ENCODE data around the genes ADORA1 and OPTC.

DNA sequence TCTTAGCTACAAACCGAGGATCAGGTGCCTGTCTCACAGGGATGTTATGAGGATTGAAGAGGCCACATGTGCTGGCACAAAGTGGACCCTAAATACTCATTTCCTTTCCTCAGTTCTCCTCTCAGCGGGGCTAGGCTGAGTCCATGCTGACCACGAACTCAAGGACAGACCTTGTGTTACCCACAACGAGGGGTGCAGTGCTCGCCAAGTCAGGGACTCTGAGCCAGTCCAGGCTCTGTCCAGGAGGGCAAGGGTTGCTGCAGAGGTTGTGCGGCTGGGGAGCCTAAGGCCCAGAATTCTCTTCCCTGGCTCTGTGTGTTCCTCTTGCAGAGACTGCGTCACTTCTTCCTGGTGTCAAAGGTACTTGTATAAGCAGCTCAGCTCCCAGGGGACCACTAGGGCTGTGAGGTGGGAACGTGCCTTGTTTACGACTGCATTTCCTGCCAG, 83.4 kb downstream of the SYT2 start:
- PRO-cap, result no peak

- PRO-cap, result unidirectional peak, minus-strand start at chr1:202861526
These were observed 27.3 kb downstream of the RABIF start for GRCh38 chr1:202861399-202862300.

GRCh38 chr1:203069252-203069766, 16.5 kb downstream of the MYOG start:
- PRO-cap, result no peak

GRCh38 chr1:203127388-203127986, at the start of gene ADORA1:
Gene ADORA1 (plus strand): TSS chr1:203127726.
- PRO-cap, result no peak

GRCh38 chr1:203277925-203279033, 27.0 kb upstream of the BTG2 start:
- PRO-cap, result no peak

DNA sequence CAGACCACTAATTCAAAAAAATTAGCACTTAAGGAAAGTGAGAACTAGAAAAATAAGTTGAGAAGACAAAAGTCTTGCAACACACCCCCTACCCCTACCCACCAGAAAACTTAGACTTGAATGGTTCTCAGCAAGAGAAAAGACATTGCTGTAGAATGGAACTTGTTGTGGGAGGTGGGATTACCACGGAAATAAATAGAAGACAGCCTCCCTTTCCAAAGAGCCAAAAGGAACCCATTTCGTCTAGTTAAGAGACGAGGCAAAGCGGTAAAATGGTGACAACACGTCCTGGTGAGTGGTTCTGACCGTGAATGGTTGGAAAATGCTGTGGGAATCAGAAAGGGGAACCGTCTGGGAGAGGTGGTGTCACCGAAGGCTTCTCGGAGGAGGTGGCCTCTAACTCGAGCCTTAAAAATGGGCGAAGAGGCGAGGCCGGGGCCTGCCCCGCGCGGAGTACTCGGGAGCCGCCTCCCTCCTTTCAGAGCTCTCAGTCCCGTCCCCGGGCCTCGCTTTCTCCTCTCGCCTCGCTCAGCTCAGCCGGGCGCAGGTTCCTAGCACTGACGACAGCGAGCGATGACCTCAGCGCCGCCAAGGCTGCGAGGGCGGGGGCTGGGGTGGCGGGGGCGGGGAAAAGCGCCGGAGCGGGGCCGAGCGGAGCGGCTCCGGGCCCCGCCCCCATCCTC, 427 bp upstream of the BTG2 start:
- PRO-cap, result bidirectional peak, plus-strand start at position 447 of the sequence, minus-strand start at position 382 of the sequence; bidirectional peak, plus-strand start outside the sequence, minus-strand start at position 530 of the sequence

GRCh38 chr1:203306028-203306970, 980 bp downstream of the BTG2 start:
- PRO-cap, result bidirectional peak, plus-strand start at chr1:203306935, minus-strand start at chr1:203306671

DNA sequence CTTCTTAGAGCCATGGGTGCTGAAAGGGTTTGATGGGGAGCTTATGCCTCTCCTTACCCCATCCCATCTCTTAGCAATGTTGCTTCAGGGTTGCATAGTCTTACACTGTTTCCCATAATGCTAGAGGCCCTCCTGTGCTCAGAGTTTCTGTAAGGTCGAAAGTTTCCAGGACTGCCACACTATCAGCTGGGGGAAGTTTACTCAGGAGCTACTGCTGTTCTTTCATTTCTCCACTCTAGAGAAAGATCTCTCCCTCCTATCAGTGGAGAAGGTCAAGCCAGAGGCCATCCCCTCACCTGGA, 777 bp downstream of the FMOD start:
- PRO-cap, result no peak

GRCh38 chr1:203372734-203373078, 21.8 kb upstream of the FMOD start:
- PRO-cap, result no peak

DNA sequence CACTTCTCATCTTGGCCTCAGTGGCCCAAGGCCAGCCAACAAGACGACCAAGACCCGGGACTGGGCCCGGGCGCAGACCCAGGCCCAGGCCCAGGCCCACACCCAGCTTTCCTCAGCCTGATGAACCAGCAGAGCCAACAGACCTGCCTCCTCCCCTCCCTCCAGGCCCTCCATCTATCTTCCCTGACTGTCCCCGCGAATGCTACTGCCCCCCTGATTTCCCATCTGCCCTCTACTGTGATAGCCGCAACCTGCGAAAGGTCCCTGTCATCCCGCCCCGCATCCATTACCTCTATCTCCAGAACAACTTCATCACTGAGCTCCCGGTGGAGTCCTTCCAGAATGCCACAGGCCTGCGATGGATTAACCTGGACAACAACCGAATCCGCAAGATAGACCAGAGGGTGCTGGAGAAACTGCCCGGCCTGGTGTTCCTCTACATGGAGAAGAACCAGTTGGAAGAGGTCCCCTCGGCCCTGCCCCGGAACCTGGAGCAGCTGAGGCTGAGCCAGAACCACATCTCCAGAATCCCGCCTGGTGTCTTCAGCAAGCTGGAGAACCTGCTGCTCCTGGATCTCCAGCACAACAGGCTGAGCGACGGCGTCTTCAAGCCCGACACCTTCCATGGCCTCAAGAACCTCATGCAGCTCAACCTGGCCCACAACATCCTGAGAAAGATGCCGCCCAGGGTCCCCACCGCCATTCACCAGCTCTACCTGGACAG, 7.8 kb downstream of the PRELP start:
- PRO-cap, result no peak

DNA sequence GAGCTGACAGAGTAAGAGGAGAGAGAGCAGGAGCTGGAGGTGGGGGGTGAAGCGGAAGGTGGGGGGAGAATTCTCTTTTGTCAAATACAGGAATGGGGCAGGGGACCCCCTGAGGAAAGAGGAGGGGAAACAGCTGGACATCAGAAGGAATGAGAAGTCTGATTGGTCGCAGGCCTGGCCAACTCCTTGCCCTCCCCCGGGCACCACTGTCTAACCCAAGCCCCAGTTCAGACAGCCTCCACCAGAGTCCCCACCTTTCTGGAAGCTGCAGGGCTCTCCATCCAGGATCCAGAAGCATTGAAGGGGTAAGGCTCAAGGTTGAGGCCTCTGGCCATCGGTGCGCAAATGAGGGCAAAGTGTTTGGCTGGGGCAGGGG, at the start of gene OPTC:
OPTC (plus strand) TSS at position 241 of the 376 bp plus-strand sequence.
- PRO-cap, result no peak

DNA sequence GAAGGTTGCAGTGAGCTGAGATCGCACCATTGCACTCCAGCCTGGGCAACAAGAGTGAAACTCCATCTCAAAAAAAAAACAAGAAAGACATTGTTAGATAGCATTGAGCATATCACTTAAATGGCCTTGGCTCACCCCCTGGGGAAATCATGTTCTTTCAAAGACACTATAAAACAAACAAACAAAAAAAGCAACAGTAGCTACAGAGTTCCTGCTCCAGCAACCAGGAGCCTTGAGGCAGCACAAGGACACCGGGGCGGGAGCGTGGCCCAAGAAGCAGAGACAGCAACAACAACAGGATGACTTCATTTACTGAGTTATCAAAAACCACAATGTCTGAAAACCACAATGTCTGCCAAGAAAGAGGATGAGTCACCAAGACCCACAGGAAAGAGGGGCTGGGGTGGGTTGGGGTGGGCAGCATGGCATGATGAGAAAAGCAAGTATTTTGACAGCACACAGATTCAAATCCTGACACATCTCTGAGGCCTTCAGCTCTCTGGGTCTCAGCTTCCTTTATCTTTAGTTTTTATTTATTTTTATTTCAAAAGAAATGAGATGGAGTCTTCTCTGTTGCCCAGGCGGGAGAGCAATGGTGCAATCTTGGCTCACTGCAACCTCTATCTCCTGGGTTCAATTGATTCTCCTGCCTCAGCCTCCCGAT, 19.4 kb upstream of the ATP2B4 start:
- PRO-cap, result no peak

- PRO-cap, result no peak
These were observed 31.5 kb downstream of the ATP2B4 start for GRCh38 chr1:203658126-203658483.

- PRO-cap, result no peak
These were observed 24.0 kb upstream of the LAX1 start for GRCh38 chr1:203740650-203741627.

DNA sequence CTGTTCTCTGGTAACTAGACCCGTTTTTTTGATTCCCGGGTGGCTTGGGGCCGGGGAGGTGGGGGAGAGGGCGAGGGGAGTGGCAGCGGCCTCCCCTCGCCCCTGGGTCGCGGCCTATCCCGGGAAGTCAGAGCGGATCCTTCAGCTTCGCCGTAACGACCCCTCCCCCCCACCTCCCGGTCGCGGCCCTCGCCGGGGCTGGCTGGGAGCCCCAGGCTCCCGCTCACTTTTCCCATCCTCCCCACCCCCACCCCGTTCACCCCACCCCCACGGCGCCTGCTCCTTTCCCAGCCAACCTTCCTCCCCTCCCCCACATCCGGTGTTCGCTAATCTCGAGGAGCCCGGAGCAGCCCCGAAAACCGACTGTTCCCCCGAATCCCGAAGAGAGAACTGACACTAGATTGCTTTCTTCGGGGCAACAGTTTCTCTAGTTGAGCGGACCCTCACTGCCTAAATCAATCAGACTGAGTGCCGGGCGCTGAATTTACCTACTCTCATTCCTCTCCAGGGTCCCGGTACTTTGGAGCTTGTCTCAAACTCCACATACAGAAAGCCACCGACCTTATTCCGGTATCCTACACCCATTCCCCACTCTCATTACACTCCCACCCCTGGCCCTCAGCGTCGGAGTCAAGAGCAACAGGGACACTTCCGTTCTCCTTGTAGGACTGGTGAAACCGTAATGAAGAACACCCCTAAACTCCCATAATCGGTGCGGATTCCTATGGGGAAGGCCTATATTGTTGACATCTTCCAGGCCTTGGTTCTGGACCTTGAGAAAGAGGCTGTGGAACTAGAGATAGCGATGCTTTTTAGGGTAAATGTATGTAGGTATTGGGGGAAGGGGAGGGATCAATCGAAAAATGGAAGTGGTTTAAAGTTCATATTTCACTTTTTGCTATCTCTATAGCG, 618 bp downstream of the ZBED6 start:
- PRO-cap, result unidirectional peak, minus-strand start at position 392 of the sequence

DNA sequence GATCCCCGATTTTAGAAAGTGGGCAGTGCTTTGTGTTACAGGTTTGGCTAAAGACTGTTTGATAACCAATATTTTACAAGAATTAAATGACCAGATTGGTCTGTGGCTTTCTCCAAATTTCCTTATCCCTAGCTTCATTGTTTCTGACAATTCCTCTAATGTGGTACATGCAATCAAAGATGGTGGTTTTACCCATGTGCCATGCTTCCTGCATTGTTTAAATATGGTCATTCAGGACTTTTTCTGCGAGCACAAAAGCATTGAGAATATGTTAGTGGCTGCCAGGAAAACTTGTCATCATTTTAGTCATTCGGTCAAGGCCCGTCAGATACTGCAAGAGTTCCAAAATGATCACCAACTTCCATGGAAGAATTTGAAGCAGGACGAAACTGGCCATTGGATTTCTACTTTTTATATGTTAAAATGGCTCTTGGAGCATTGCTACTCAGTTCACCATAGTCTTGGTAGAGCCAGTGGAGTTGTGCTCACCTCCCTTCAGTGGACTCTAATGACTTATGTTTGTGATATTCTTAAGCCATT, 3.7 kb downstream of the ZBED6 start:
- PRO-cap, result no peak

DNA sequence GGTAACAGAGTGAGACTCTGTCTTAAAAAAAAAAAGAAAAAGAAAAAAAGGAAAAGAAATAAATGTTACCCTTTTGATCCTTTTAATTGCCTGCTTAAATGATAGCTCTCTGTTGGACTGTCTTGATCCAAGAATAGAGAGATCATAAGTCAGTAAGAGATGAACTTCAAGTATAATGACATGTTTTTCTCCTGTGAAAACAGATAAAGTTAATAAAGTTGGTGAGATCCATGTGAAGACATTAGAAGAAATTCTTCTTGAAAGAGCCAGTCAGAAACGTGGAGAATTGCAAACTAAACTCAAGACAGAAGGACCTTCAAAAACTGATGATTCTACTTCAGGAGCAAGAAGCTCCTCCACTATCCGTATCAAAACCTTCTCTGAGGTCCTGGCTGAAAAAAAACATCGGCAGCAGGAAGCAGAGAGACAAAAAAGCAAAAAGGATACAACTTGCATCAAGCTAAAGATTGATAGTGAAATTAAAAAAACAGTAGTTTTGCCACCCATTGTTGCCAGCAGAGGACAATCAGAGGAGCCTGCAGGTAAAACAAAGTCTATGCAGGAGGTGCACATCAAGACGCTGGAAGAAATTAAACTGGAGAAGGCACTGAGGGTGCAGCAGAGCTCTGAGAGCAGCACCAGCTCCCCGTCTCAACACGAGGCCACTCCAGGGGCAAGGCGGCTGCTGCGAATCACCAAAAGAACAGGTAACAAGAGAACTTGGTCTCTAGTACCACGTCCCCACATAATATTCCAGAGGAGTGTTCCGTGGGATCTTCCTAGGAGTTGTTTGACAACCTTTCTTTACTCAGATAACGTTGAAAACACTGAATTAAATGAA, 14.2 kb upstream of the SNRPE start:
- PRO-cap, result no peak

DNA sequence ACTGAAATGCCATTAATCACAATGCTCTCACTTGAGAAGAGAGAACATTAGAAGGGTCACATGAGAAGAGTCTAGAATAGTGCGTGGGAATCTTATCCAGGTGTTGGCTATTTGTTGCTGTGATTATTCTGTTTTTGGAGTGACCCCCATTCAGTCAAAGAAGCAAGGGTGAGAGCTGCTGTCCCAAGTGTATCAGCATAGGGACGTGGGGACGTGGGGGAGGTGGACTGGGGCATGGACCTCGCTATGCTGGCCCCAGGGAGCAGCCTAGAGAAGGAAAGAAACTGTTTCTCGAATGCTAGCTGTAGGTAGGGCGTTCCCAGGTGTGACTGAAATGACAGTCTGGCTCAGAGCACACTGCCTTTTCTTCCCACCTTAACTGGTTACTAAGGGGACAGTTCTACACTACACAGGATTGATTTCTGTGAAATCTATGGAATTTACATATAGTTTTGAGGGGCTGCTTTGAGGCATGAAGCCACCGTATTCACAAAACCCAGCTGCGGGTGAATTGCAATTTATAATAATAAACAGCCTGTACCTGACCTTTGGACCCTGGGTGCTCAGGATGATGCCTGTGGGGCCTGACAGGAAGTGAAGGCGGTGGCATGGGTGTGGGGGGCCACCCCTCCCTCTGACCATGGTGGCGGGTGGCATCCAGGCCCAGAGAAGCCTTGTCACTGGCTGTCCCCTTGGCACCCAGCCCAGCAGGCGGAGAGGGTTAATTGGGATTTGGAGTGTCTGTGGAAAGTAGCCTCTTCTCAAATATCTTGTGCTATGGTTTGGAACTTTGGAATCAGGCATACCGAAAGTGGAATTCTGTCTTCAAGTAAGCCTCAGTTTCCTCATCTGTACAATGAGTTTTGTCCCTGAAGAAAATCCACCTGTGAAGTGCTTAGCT, 20.2 kb downstream of the SOX13 start:
- PRO-cap, result no peak

DNA sequence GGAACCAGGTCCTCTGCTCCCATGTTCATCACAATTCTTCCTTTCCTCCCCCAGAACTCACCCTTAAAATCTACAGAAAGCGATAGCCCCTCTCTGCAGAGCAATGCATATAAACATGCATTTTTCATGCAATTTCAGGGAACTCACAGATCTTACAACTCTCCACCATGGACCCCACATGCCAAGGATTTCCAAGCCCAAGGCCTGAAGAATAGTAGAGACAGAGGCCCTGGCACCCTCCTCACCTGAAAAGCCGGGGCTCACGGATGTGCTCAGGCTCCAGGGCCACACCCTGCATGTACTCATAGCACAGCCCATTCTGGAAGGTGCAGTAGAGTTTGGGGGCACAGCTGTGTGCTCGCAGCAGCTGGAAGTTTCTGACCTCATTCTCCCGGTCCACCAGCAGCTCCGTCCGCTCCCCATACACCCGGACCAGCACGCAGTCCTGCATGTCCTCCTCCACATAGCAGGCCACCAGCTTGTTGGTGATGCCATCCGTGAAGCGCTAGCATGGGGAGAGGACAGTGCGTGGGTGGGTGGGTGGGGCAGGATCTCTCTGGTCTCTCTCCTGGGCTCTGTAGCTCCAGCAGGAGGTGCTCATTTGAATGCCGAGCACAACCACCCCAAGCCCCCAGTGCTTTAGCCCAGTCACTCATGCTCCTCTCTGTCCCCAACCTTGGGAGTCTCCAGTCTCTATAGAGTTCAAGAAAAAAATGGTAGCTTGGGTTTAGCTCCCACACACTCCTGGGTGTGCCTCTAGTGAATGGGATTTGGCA, 2.2 kb downstream of the ETNK2 start:
- PRO-cap, result no peak

GRCh38 chr1:204221827-204222877, 8.4 kb upstream of the GOLT1A start:
- PRO-cap, result no peak

All from neutrophil (primary cell).